ENCODE measurements around a stretch of chr2.

DNA sequence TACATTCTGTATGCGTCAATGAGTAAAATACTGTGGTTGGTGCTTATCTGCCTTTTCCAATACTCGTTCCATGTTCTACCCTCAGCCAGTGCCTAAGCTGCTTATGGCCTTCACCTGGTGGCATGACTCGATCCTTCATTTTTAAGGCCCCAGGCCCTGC is 3.2 kb upstream of the RNPEPL1 start:
- PRO-cap: no peak
- RAMPAGE, long total RNA, 4 experiments: no peak in any of the 4 experiments

- PRO-cap: no peak
- RAMPAGE, long total RNA, 4 experiments: no peak in any of the 4 experiments
These were observed 1.2 kb upstream of the RNPEPL1 start for GRCh38 chr2:240567014-240567454.

DNA sequence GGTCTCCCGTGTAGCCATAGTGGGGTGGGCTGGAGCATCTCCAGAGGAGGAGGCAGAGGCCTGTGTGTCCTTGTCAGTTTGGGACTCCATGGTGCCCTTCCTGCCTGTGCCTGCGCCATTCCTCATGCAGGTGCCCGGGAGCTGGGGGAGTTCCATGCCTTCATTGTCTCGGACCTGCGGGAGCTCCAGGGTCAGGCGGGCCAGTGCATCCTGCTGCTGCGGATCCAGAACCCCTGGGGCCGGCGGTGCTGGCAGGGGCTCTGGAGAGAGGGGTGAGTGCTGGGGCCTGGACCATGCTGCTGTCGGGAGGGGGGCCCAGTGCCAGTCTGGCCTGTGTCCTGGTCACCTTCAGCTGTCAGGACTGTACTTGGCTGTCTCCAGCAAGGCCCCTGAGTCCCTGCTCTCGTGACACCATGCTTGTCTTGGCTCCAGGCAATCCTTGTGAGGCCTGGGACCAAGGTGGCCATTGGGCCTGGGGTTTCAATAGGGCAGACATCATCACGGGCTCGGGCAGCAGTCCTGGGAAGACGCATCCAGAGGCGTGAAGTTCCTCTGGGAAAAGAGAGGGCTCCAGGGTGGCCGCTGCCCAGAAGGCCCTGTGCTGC is 7.3 kb downstream of the CAPN10 start:
- PRO-cap: no peak
- RAMPAGE, long total RNA, 4 experiments: no peak in any of the 4 experiments

DNA sequence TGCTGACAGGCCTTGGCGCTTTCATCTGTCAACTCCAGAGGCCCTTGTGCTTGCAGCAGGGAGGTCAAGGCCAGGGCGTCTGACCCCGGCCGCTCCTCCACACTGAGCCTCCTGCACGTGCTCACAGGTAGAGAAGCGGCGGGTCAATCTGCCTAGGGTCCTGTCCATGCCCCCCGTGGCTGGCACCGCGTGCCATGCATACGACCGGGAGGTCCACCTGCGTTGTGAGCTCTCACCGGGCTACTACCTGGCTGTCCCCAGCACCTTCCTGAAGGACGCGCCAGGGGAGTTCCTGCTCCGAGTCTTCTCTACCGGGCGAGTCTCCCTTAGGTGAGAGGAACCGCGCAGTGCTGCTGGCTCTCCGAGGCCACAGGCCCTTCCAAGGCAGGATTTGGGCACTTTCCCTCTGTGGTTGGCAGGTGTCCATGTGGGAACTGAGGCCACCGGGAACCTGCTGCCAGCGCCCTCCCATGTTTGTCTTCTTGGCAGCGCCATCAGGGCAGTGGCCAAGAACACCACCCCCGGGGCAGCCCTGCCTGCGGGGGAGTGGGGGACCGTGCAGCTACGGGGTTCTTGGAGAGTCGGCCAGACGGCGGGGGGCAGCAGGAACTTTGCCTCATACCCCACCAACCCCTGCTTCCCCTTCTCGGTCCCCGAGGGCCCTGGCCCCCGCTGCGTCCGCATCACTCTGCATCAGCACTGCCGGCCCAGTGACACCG is 9.8 kb downstream of the CAPN10 start:
- PRO-cap: no peak
- RAMPAGE, long total RNA, 4 experiments: no peak in any of the 4 experiments

GRCh38 chr2:240633478-240633729 is 8.1 kb downstream of the GPR35 start:
- PRO-cap: no peak
- RAMPAGE, long total RNA, 4 experiments: no peak in any of the 4 experiments

DNA sequence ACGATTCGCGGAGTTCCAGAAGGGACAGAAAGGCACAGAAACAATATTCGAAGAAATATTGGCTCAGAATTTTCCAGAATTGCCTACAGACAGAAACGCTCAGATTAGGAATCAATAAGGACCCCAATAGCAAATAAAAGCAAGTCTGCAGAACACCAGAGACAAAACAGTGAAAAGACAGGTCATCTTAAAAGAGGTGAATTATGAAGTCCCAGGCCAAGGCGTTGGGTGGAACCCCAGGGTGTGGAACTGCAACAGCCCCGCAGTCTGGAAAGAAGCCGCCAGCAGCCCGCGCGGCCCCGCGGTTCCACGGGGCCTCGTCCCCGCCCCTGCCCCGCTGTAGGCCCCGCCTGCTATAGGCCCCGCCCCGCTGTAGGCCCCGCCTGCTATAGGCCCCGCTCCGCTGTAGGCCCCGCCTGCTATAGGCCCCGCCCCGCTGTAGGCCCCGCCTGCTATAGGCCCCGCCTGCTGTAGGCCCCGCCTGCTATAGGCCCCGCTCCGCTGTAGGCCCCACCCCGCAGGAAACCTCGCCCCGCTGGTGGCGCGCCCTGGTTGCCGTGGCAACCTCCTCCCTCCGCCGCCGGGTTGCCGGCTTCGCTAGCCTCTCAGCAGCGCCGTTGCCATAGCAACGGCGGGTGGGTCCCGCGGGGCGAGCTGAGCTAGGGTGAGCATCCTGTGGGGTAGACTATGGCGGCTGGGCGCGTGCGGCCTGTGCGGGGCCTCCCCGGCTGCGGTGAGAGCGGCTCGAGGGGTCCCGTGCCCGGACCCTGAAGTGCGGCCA is 12.1 kb upstream of the KIF1A start:
- PRO-cap: no peak
- RAMPAGE, long total RNA, 4 experiments: no peak in any of the 4 experiments

DNA sequence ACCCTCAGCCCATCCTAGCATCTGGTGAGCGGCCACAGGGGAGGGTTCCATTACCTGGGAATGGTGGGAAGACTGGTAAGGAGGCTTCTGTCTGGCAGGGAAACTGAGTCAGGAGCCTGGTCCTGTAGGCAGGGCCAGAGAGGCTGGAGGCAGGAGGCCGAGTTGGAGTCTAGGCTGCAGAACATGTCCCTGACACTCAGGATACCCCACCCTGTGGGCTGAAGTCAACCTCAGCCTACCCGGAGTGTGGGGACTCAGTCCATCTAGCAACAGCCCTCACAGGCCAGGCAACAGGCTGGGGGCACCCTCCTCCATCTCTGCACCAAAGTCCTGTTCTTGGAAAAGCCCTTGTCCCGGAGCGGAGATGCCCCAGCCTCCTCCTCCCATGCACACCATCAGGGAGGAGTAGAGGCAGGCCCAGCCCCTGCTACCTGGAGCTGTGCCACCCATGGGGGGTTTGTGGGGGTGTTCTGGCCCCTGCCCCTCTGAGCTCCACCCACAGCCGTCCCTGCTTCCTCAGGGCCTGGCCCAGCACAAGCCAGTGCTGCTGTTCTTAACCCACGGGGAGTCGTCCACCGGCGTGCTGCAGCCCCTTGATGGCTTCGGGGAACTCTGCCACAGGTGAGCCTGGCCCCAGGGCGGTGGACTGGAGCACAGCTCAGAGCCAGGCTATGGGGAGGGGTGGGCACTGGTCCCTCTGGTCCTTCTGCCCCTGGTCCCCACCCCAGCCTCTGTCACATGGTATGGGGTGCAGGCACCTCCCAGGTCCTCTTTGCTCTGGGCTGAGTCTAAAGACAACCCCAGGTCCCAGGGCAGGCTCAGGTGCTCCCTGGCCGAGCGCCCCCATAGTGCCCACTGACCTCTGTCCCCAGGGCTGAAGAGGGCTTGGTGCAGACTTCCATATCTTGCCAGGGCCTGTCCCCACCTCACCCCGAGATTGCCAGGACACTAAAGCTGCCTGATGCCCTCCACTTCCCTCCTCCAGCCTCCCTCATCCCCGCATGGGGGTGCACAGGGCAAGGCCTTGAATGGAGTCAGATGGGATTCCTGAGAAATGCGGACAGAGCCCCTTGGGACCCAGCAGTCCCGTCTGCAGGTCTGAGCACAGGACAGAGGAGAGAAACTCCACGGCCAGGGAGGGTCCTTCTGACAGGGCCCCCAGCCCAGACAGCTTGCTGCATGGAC is 2.6 kb downstream of the AGXT start:
- PRO-cap: no peak
- RAMPAGE, long total RNA, 4 experiments: no peak in any of the 4 experiments

DNA sequence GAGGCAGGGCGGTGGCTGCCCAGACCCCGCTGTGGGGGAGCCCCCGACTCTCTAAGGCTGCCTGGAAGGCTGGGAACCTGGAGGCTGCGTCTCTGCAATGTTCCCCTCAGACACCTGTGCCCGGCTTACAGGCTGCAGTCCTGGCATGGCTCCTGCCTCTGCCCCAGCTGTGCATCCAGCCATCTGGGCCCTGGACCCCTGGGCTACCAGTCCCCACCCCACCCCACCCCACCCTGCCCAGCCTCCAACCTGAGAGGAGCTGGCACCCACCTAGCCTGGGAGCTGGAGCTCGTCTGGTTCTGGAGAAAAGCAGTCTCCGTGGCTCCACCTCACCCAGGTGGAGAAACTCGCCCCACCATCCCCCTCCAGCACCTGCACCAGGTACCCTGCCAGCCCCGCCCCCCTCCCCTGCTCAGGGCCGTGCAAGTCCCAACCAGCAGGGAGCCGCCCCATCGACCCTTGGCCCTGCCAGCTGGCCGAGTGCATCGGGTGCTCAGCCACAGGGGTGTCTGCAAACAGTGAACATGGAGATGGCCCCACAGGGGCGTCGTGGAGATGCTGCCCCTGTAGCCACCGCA is 672 bp upstream of the MAB21L4 start:
- PRO-cap: no peak
- RAMPAGE, long total RNA, 4 experiments: no peak in any of the 4 experiments

GRCh38 chr2:240897729-240898701 is 2.1 kb upstream of the MAB21L4 start:
- PRO-cap: no peak
- RAMPAGE, long total RNA, 4 experiments: no peak in any of the 4 experiments

GRCh38 chr2:241000528-241001236 is 2.3 kb downstream of the SNED1 start:
- PRO-cap: no peak
- RAMPAGE, long total RNA, 4 experiments: no peak in any of the 4 experiments

- PRO-cap: no peak
- RAMPAGE, long total RNA, 4 experiments: start-site peak on the plus strand in 1 of 4 experiments, at chr2:241010297-241010326 at its widest, 6 reads per replicate
These were observed 11.5 kb downstream of the SNED1 start for GRCh38 chr2:241009647-241010645.

GRCh38 chr2:241065058-241065844 is 36.8 kb downstream of the MTERF4 start:
- PRO-cap: no peak
- RAMPAGE, long total RNA, 4 experiments: no peak in any of the 4 experiments

- PRO-cap: no peak
- RAMPAGE, long total RNA, 4 experiments: no peak in any of the 4 experiments
These were observed 28.6 kb downstream of the MTERF4 start for GRCh38 chr2:241073467-241073996.

- PRO-cap: no peak
- RAMPAGE, long total RNA, 4 experiments: no peak in any of the 4 experiments
These were observed 9.0 kb downstream of the MTERF4 start for GRCh38 chr2:241092777-241093704.

DNA sequence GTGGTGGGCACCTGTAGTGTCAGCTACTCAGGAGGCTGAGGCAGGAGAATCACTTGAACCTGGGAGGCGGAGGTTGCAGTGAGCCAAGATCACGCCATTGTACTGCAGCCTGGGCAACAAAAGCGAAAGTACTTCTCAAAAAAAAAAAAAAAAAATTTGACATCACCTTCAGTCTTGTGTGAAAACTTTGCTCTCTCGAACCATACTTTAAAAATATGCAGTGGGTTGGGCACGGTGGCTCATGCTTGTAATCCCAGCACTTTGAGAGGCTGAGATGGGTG is 1.9 kb upstream of the MTERF4 start:
- PRO-cap: no peak
- RAMPAGE, long total RNA, 4 experiments: no peak in any of the 4 experiments

- PRO-cap: no peak
- RAMPAGE, long total RNA, 4 experiments: no peak in any of the 4 experiments
These were observed 9.2 kb upstream of the MTERF4 start for GRCh38 chr2:241111145-241111755.

DNA sequence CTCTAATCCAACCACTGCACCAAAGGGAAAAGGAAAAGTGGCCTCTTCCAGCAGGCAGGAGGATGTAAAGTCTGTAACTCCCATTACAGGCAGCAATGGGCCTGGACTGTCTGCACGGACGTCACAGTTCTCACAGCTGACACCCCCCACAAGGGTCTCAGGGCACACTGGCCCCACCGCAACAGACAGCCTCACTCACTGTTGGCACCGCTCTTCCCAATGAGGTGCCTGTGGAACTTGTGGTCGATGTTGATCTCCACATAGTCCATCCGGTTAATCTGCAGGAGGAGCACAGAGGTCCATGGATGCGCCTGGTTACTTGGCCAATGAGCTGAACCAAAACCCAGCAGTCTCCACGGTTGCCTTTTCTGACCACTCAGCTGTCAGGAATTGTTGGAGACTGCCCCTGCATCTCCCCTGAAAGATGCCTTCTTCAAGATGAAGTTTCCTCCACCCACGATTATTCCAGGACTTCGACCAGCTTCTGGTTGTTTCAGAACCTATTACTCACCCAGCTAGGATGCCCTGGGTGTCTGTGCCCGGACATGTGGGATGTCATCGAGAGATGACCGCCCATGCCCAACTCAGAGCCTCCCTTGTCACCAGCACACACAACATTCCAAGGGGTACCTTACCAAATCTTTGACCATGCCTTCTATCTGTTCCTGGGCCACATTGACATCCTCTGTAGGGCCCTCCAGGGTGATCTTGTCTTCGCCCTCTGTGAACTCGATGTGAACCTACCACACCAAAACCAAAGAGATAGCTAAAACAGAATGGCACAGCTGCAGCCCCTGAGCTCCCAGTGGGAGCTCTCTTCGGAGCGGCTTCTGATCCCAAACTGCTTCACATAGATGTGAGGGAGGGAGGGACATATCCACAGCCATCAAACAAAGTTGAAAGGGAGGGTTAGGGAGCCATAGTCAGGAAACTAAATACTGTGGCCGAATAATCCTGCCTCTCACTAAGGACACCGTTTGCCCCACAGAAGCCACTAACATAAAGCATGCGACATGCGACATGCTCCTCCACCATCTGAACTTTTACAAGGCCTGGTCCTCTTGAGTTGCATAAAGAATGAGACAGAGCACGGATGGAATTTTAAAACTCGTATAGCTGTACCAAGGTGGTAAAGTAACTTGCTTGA is 62.3 kb downstream of the HDLBP start:
- PRO-cap: no peak
- RAMPAGE, long total RNA, 4 experiments: no peak in any of the 4 experiments

DNA sequence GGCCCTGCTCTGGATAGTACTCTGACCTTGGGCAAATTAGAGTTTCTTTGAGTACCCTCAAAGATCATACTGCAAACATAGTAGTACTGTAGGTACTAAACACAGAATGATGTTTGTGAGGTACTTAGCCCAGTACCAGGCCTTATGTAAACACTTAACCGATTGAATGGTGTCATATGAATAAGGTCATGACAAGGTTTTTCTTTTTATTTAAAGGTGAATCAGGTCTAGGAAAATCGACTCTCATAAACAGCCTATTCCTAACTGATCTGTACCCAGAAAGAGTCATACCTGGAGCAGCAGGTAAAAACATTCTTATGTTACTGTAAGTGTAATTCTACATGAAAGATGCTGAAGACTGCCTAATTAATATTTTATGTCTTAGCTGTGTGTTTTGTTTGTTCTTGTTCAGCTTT is 19.2 kb downstream of the SEPTIN2 start:
- PRO-cap: no peak
- RAMPAGE, long total RNA, 4 experiments: no peak in any of the 4 experiments

- PRO-cap: no peak
- RAMPAGE, long total RNA, 4 experiments: no peak in any of the 4 experiments
These were observed 1.5 kb upstream of the FARP2 start for GRCh38 chr2:241354459-241355185.

DNA sequence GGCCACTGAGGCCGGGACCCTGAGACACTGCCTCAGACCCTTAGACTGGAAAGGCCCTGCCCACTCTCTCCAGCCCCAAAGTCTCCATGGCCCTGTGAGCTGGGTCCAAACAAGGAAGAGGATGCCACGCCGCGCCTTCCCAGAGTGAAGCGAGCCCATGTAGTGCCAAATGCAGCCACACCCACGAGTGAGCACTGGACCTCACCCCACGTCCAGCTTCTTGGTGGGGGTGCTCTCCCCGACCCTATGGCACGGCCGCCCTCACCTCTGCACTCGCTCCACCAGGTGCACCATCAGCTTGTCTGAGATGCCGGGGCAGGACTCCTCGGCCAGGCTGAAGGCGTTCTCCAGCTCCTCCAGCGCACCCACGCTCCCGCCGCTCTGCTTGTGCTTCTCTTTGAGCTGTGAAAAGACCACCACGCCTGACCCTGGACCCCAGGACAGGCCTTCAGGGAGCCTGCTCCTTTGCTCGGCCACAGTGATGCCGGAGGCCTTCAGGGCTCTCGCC is 12.2 kb downstream of the STK25 start:
- PRO-cap: no peak
- RAMPAGE, long total RNA, 4 experiments: no peak in any of the 4 experiments